Pericardium (tissue), 1 donor: ENCODE data around the gene SKA1.

- RRBS, result no CpG with 5 or more reads among the region's 15 CpGs
These were observed 28.7 kb downstream of the LIPG start for GRCh38 chr18:49590418-49591058.

DNA sequence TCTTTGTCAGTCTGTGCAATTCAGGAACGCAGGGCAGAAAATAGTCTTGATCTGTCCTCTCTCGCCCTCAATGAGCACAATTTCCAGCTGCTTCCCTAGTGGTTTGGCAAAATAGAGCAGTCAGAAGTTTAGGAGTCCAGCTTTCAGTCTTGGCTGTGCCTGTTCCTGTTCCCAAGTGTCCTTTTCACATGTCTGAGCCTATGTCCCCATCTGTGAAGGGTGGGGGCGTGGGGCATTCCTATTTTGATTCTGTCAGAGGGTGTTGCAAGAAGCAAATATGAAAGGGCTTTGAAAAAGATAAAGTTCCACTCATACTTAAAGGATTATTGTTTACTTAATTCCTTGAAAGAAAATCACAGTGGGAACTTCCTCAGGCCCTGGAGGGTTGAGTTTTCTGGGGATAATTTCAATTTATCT lies 83.7 kb downstream of the ACAA2 start:
- RRBS, result no CpG with 5 or more reads among the region's 3 CpGs

GRCh38 chr18:49730750-49731364 lies 82.5 kb downstream of the ACAA2 start:
- RRBS, result no CpG with 5 or more reads among the region's 6 CpGs

GRCh38 chr18:49849254-49850173 lies 36.2 kb upstream of the ACAA2 start:
- RRBS, result no CpG with 5 or more reads among the region's 14 CpGs

DNA sequence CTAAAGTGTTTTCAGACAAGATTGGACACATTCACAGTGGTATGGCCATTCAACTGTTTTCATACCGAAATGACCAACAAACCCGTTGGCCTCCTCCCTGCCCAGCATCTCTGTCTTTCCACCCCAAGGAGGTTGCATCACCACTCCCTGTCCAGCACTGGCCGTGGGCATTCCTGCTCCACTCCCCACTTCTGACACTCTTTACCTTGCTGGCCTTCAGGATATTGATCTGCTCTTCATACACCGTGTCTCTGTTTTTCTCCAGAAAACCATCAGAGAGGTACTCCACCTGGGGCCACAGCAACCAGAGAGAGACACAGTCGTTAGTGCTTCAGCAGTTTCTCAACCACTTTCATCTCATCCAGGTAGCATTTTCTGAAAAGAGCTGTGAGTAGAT lies 139.7 kb upstream of the ACAA2 start:
- RRBS, result no CpG with 5 or more reads among the region's 5 CpGs

DNA sequence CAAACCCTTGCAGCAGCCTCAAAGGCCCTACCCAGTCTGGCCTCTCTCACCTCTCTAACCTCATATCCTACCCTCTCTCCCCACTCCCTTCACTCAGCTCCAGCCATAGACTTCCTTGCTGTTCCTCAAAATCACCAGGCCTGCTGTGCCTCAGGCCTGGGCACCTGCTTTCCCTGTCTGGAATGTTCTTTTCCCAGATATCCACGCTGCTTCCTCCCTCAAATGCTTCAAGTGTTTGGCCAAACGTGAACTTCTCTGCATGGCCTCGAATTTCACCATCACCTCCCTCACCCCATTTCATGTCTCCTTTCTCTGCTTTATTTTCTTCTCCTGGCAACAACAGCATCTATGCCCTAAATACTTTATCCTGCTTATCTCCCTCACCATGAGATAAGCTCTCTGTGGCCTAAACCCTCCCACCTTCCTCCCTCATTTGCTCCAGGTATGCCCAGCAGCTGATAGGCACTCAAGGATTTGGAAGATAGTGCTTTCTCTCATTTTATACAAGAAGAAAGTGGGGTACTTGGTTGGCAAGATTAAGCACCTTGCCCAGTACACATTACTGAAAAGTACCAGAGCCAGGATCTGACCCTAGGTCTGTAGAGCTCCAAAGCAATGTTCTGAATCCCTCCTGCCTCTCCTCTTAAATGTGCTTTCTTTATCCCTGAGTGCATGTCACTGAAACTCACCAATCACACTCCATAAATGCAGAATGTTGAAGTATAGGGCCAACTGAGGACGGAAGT lies 84.8 kb downstream of the MYO5B start:
- RRBS, result no CpG with 5 or more reads among the region's 4 CpGs

- RRBS, result no CpG with 5 or more reads among the region's 7 CpGs
These were observed 62.7 kb downstream of the MYO5B start for GRCh38 chr18:50132160-50132809.

GRCh38 chr18:50278982-50279582 lies 2.2 kb downstream of the MBD1 start:
- RRBS, result no CpG with 5 or more reads among the region's 5 CpGs

DNA sequence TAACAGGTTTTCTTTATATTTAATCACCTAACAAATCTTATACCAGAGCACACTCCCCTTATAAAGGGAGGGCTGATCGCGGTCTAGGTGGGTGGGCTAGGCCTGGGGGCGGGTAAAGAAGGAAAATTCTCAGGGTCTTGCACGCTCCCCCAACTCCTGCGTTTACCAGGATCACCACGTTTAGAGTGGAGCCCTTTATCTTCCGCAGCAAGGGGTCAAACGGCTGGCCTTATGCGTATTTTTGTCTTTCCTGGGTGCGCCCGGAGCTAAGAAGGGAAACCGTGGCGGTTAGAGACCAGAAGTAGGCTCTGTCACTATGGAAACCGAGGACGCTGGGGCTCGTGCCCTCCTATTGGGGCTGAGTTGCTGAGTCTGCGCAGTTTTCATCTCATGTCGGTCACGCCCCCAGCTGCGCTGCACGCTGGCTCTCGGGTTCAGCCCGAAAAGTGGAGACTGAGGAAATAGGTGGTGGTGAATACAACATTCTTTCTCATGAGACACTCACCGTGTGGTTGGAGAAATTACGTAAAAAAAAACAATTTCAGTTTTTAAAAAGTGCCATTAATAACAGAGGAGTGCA lies 20.1 kb upstream of the CXXC1 start:
- RRBS, result no CpG with 5 or more reads among the region's 25 CpGs

- RRBS, result no CpG with 5 or more reads among the region's 10 CpGs
These were observed 20.6 kb upstream of the CXXC1 start for GRCh38 chr18:50308086-50308519.

DNA sequence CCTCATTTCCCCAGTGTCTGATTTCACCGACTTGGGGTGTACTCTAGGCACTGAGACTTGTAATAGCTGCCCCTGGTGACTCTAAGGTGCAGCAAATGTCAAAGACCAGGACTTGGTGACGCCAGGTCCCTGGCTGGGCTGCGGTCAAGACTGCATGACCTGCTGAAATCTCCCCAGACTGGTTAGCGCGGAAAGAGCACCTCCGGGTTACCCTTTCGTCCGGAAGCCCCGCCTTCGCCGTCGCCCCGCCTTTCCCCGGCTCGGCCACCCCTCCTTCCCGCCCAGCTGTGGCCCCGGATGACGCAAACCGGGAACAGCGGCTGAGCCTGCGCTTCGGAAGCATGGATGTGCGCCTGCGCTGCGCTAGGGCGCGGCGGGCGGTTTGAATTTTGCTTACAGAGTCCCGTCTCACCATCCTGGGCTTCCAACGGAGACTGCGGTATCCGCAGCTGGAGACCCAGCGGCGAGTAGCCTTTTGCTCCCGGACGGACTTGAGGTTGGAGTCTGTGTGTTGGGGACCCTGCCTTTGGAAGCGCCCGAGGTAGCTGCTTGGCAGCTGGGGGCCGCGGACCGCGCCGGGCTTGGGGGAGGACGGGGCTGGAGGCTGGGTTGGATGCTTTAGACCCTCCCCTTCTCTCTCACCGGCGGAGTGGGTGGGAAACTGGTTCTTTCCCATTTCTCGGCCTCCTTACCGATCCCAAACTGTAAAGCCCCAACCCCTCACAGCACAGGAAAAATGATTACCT lies at the start of gene SKA1:
SKA1 (plus strand) TSS at position 348 of the 746 bp plus-strand sequence.
- RRBS, result 2% methylated on average over 19 of the region's 49 CpGs

- RRBS, result no CpG with 5 or more reads among the region's 6 CpGs
These were observed 20.2 kb upstream of the MRO start for GRCh38 chr18:50839873-50840635.

GRCh38 chr18:50842751-50843348 lies 23.0 kb upstream of the MRO start:
- RRBS, result no CpG with 5 or more reads among the region's 1 CpG

- RRBS, result no CpG with 5 or more reads among the region's 3 CpGs
These were observed 35.3 kb downstream of the SMAD4 start for GRCh38 chr18:51065327-51065784.

GRCh38 chr18:51187262-51187797 lies 10.2 kb downstream of the MEX3C start:
- RRBS, result no CpG with 5 or more reads among the region's 11 CpGs

DNA sequence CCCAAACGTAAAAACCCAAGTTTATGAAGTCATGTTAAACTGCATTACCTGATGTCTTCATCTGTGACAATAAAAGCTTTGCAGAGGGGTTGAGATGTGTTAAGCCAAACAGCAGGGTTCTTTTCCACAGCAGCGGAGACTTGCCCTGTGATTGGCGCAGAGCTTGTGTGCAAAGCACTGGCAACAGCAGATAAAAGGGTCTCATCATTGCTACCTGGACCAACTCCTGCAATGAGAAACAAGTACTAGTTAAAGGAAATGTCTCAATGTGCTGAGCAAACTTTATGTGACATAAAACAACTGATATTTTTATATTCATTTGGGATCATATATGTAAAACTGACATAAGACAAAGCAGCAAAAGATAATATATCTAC lies 60.0 kb downstream of the MBD2 start:
- RRBS, result no CpG with 5 or more reads among the region's 3 CpGs

- RRBS, result no CpG with 5 or more reads among the region's 1 CpG
These were observed 7.2 kb upstream of the POLI start for GRCh38 chr18:54262253-54262461.

DNA sequence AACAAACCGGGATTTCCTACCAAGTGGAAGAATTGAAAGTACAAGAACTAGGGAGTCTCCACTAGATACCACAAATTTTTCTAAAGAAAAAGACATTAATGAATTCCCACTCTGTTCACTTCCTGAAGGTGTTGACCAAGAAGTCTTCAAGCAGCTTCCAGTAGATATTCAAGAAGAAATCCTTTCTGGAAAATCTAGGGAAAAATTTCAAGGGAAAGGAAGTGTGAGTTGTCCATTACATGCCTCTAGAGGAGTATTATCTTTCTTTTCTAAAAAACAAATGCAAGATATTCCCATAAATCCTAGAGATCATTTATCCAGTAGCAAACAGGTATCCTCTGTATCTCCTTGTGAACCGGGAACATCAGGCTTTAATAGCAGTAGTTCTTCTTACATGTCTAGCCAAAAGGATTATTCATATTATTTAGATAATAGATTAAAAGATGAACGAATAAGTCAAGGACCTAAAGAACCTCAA lies 24.4 kb downstream of the POLI start:
- RRBS, result no CpG with 5 or more reads among the region's 3 CpGs

DNA sequence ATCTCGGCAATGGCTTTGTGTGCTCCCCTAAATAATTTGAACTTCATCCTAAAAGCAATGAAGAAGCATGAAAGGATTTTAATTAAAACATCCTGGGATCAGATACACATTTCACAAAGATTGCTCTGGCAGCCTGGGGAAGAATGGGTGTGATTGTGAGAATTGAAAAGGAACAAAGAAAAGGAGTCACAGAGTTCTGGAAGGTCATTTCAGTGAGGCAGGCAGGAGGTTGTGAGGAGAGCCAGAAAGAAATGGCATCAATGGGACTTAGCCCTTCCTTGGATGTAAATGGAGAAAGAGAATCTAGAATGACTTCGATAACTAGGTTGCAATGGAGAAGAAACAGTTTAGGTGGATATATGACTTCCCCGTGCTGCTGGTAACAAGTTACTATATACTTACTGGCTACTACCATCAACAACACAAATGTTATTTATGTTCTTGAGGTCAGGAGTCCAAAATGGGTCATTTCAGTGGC lies 228.3 kb upstream of the CCDC68 start:
- RRBS, result no CpG with 5 or more reads among the region's 3 CpGs